Renal cortical epithelial cell (primary cell): ENCODE measurements around a stretch of chr9.

DNA sequence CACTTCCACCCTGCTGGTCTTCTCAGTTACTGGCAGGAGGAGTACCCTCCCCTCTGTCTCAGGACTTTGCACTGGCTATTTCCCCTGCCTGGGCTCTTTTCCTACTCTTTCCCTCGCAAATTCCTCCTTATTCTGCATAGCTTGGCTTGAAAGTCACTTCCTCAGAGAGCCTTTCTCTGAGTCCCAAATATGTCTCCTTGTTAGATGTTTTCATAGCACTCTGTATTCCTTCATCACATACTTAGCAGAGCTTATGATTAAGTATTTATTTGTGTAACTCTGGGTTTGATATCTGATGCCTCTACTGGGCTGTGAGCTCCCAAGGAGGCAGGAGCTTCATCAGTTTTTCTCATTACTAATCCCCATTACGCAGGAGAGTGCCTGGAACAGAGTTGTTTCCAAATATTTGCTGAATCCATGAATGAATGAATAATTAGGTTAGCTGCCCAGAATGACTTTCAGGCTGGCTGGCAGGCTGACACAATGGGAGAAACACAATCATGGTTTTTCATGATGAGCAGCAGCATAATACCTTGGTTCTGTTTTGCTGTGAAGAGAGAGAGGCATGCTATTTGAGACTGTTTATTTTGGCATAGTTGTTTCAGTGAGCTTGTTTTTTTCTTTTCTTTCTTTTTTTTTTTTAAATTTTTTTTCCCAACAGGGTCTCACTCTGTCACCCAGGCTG is 160.0 kb upstream of the KLF9 start:
- RRBS: no CpG with 5 or more reads among the region's 2 CpGs

GRCh38 chr9:70587151-70587585 is 172.7 kb upstream of the KLF9 start:
- RRBS: no CpG with 5 or more reads among the region's 3 CpGs

DNA sequence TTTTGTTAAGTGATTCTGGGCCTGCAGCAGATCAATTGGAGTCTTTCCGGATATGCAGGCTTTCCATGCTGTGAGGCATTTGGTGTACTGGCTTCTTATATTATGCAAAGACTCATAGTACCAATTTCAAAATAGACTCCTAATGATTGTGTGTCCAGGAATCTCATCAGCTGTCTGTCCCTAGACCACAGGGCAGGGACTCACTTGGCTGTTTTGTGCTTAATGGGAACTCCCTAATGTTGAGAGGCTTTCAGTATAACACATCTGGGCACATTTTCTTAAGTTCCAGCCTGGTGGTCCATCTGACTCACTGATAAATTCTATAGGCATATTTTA is 180.1 kb upstream of the KLF9 start:
- RRBS: no CpG with 5 or more reads among the region's 1 CpG

GRCh38 chr9:70609498-70609870 is 195.0 kb upstream of the KLF9 start:
- RRBS: no CpG with 5 or more reads among the region's 3 CpGs

DNA sequence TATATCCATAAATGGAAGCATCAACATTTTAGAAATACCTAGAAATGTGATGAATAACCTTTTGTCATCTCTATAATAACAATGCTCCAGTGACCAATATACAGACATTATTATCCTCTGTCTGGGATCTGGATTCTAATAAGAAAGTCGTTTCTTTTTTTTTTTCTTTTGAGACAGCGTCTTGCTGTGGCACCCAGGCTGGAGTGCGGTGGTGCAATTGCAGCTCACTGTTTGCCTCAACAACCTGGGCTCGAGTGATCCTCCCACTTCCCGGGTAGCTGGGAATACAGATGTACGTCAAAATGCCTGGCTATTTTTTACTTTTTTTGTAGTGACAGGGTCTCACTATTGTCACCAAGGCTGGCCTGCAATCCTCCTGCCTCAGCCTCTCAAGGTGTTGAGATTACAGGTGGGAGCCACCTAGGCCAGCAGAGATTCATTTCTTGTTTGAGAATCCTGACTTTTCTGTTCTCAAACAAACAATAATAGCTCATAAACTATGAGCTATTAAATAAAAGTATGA is 215.8 kb downstream of the TRPM3 start:
- RRBS: no CpG with 5 or more reads among the region's 6 CpGs

DNA sequence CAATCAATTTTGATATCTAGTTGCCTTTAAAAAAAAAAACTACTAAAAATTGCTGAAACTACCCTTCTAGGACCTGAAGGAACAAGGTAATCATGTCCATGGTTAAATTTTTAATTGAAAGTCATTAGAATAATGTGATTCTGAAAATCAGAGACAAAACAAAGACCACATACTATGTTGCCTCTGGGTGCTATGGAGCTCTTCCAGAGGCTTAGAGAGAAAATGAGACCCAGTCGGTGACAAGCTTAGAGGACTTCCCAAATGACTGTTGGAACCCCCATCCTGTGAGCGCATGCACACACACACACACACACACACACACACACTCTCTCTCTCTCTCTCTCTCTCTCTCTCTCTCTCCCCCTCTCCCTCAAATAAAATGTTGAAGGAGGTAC is 25.2 kb downstream of the TRPM3 start:
- RRBS: no CpG with 5 or more reads among the region's 2 CpGs

DNA sequence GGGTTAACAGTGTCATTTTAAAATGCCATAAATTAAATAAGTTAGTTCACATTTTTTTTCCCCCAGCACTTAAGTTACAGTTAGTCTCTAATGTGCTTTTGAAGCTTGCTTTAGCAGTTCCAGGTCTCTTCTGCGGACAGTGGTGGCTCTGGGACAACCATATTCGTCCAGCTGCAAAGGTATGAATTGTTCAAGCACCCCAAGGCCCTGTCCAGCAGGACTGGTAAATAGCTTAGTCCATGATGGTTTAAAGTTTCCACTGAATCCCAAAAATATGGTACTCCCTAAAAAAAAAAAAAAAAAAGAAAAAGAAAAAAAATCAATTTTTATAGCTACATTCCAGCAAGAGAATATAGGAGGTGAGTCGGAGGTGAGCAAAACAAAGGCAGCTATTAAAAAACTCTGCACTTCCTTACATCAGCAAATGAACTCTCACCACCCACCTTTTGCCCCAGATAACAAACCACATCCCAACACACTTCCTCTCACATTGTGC is 83.2 kb downstream of the CEMIP2 start:
- RRBS: no CpG with 5 or more reads among the region's 3 CpGs

DNA sequence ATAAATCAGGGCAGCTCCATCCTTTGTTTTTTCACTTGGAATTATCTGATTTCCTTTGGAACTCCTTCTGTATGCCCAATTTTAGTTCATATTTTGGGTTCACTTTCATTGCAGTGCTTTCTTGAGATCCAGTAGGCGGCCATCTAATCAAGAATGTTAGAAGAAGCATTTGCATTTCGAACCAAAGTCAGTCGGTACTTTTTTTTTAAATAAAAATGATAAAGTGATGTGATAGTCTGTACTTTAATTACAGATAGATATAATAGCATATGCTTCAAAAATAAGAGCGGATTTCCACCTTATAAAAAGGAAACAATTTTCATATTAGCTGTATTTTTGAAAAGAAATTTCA is 71.1 kb downstream of the CEMIP2 start:
- RRBS: no CpG with 5 or more reads among the region's 4 CpGs

GRCh38 chr9:71758602-71759186 is 9.6 kb downstream of the CEMIP2 start:
- RRBS: no CpG with 5 or more reads among the region's 4 CpGs

DNA sequence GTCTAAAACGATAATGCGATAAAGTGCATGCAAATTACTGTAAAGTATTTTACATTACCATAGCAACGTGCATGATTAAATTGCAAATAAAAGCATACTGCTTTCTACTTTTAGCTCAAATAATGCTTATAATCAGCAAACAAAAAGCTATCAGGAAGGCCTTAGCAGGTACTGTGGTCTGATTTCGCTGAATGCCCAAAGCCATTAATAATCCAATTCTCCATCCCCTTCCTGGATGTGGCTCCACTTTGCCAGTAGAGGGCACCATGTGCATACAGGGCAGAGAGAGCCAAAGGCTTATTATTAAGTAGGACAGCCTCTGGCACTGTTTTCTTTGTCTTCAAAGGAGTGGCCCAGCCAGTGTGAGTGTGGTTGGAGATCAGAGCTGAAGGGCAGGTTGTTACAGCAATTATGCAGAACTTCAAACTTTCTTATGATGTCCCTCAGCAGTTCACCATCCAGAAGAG is 38.5 kb upstream of the CEMIP2 start:
- RRBS: no CpG with 5 or more reads among the region's 4 CpGs

DNA sequence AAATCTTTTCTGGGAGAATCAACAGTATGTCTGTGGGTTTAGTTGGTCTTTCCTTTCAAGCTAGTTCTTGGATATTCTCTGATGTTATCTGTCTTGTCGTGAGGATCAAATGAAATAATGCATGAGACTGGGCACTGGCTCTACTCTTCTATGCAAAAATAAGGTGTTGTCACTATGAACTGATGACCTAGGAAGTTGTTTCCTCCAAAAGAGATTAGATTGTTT is 21.7 kb upstream of the GDA start:
- RRBS: no CpG with 5 or more reads among the region's 1 CpG

GRCh38 chr9:72129246-72129632 is 20.0 kb upstream of the GDA start:
- RRBS: no CpG with 5 or more reads among the region's 5 CpGs

DNA sequence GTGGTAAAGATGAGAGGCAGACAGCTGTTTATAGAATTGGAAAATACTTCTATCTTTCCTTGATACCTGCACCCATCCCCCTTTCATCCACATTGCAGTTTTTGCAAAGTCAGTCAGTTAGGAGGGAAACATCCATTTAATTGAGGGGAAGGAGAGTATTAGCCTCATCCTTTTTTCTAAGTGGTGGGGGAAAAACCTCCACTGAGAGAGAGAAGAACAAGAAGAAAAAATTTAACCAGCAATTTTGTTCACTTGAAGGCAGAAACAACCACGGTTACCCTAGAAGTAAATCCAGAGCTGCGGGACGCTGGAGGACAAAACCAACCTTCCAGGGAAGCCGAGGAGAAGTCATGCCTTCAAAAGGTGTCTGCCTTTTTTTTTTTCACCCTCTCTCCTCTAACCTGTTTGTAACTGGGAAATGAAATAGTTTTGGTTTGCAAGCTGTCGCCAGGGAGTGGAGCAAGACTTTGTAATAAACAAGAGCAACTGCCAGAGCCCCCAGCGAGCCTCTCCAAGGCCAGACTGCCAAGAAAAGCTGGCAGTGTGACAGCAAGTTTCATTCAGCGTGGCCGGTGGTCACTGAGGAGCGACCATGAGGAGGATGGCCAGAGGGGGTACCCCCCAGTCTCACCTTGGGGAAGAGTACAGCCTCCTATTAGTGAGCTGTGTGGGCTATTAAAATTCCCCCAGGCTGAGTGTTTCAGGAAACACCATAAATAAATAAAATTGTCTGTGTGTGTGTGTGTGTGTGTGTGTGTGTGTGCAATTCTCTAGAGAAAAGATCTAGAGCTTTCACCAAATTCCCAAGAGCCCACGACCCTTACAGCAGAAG is 50.1 kb downstream of the ZFAND5 start:
- RRBS: no CpG with 5 or more reads among the region's 10 CpGs

DNA sequence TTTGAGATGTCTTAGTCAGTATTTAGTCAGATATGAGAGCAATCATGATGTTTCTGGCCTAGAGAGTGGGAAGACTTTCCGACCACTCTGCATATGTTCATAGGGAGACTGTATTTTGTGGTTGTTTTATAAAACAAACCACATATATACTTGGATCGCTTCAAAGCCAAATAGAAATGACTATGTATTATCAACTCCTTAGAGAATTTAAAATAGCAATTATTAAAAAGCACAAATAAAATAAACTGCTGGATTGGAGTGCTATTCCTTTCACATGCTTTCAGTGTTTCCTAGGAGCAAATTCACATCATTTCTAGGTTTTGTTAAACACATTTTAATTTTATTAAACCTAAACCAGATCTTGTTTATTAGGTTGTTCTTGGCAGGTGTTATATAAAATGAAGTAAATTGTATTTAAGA is 15.6 kb downstream of the ZFAND5 start:
- RRBS: no CpG with 5 or more reads among the region's 2 CpGs

DNA sequence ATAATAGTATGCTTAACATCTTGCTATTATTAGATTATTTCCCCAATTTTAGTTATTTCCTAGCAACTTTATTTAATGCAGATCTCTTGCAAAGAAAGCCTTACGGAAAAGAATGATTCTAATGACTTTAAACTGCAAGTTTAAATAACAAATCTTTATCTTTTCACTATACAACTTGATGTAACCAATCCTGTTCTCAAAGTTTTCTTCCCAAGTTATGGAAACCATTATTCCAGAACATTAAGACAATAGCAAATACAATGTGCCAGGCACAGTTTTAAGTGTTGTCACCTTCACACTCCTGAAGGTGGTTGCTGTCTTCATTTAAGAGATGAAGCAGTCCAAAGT is 12.5 kb downstream of the ZFAND5 start:
- RRBS: no CpG with 5 or more reads among the region's 1 CpG

DNA sequence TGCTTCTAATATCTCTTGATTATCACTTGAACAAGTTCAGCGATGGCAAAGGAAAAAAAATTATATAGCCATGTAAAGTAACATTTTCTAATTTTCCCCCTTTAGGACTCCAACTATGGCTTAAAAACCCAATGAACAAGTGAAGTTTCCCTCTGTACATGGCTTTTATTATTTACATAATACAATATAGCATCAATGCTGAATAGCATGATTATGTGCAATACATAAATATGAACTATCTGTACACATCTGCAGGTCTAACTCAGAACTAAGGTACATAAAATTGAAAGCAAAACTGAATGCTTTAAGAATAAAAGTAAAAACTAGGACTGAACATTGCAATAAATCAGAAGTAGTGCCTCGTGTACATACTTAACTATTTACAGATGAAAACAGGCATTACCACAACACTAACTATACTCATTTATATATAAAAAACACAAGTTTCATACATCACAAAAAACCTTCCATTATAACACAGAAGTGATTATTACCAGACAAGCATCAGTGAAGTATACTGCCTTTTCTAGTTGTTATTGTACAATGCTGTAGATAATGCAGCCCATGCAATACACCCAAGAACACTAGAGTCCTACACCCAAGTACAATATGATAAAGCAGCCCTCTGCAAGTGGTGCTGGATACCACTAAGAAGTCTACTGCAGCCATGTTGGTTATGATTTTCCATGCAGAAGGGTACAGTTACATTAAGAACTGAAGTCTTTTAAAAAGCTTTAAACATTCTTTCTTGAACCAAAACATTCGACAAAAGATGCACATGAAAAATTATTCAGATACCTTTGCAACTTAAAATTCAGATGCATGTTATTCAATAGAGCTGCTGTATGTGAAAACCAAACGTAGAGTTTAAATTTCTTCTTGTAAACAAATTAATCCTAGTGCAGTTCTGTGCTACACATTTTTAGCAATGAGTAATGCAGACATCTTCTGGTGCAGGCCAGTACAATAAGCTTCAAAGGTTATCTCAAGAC is 10.4 kb downstream of the ZFAND5 start:
- RRBS: no CpG with 5 or more reads among the region's 4 CpGs

DNA sequence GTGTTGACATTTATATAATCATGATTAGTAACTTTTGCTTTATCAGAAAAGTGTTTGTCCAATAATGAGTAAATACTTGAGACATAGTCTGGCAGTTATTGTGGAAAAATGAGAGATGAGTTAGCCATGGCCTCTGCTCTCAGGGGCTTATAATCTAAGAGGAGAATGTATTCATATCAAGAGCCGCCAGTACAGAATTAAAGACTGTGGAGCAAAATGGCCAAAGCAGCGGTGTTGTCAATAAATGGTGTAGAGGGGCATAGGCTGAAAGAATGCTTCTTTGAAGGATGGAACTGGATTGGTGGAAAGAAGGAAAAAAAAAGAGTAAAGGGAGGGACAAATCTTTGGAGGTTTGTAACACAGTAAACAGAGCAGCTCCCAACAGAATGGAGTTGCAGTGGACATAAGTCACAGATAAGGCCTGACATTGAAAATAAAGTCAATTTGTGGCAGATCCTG is 9.2 kb downstream of the ALDH1A1 start:
- RRBS: no CpG with 5 or more reads among the region's 2 CpGs

GRCh38 chr9:73039267-73039684 is 86.4 kb upstream of the ALDH1A1 start:
- RRBS: no CpG with 5 or more reads among the region's 1 CpG

- RRBS: no CpG with 5 or more reads among the region's 19 CpGs
Observed at GRCh38 chr9:73131816-73132965, 19.5 kb upstream of the ANXA1 start.

- RRBS: no CpG with 5 or more reads among the region's 4 CpGs
Observed at GRCh38 chr9:73137234-73137754, 14.4 kb upstream of the ANXA1 start.